Daoy (cell line): ENCODE measurements around a stretch of chr3.

GRCh38 chr3:65977528-65978457 lies 60.9 kb downstream of the MAGI1 start:
- RAMPAGE, long total RNA: no peak

- RAMPAGE, long total RNA: no peak
These were observed 16.7 kb upstream of the MAGI1 start for GRCh38 chr3:66055360-66055794.

DNA sequence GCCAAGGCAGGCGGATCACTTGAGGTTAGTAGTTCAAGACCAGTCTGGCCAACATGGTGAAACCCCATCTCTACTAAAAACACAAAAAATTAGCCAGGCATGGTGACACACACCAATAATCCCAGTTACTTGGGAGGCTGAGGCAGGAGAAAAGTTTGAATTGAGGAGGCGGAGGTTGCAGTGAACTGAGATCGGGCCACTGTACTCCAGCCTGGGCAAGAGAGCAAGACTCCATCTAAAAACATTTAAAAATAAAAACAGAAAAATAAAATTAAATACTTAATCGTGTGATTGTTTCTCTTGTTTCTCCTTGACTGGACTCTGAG lies 21.8 kb upstream of the MAGI1 start:
- RAMPAGE, long total RNA: no peak

DNA sequence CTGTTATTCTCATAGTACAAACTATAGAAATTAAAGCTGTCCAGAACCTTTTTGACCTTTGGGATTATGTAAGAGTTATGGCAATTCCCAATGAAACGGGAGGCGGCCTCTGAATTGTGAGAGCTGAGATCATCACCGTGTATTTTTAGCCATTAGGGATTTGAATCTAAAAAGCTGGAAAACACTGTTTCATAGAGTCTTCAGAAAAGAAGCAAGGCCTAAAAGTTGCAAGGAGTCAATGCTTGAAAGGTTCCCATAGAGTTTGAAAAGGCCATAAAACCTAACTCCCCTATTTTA lies 38.5 kb upstream of the SLC25A26 start:
- RAMPAGE, long total RNA: no peak

DNA sequence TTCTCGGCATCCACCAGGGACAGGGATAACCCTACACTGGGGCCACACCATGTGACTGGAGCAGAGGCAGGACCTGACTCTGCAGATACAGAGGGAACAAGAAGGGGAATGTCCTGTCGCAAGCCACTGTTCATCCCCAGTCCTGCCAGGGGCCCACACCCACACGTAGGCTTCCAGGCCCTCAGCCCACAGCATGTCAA lies 68.1 kb downstream of the LRIG1 start:
- RAMPAGE, long total RNA: no peak

DNA sequence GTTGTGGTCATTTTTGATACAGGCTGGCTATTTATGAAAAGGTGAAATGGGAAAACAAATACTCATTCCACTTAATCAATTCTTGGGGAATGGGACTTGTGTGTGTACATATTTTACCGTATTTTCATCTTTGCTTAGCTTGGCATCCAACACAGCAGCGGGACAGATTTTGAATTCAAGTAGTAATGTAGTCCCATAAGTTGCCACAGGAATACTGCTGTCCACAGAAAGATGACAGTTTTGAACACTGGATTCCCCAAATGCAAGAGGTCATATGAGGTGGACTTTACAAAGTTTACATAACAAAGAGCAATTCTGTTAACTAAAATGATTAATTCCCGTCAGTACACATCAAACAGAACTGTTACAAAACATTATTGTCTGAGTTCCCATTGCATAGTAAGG lies 178.3 kb upstream of the KBTBD8 start:
- RAMPAGE, long total RNA: no peak

- RAMPAGE, long total RNA: no peak
These were observed 20.2 kb downstream of the KBTBD8 start for GRCh38 chr3:67018106-67018879.

DNA sequence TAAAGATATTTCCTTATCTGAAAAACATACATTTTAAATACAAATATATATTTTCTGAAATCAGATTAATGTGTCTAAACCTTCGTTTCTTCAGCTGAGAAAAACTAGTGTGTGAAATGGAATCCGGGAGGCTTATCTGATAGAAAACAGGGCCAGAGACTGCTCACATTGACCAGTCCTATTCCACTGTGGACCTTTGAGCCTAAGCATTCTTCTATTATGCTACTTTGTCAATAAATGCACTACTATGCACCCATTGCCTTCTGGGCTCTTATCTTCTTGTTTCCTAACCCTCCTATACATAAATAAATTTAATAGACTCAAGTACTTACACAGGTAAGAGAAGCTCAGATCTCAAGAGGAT lies 298.4 kb downstream of the KBTBD8 start:
- RAMPAGE, long total RNA: no peak

DNA sequence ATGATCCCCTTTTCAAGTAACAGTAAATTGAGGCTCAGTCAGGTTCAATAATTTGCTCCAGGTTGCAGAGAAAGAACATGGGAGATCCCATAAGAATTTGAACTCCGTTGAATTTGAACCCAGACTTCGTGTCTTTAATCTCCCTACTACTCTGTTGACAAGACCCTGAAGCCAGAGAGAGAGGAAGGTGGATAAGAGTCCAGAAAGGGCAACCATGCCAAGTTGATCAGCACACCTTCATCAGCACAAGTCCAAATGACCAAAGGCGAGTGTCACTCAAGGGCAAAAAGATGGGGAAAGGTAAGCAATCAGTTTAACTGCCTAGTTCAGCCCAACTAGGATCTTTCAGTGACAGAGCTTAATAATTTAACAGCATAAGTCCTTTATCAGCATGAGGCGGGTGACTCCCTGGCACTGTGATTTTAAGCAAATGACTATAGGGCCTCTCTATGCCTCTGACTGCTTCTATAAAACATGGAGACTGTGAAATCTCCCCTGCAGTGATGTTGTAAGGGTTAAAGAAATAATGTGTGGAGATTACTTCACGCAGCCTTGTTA lies 6.2 kb downstream of the SUCLG2 start:
- RAMPAGE, long total RNA: no peak

DNA sequence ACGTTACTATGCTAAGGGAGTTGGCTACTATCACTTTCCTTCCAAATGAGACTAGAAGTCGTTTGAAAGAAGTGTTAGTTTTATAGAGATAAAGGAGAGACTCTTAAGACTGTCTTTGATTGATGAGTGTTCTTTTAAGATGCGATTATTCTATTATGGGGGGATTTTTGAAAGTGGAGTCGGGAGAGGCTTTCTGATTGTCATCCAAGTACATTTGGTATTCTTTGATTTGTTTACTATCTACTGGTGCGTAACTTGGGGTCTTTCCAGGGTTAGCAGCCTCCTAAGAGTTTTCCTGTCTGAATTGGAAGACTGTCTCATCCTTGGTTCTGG lies 3.7 kb upstream of the SUCLG2 start:
- RAMPAGE, long total RNA: no peak

- RAMPAGE, long total RNA: no peak
These were observed 6.4 kb upstream of the TMF1 start for GRCh38 chr3:69058504-69058937.

DNA sequence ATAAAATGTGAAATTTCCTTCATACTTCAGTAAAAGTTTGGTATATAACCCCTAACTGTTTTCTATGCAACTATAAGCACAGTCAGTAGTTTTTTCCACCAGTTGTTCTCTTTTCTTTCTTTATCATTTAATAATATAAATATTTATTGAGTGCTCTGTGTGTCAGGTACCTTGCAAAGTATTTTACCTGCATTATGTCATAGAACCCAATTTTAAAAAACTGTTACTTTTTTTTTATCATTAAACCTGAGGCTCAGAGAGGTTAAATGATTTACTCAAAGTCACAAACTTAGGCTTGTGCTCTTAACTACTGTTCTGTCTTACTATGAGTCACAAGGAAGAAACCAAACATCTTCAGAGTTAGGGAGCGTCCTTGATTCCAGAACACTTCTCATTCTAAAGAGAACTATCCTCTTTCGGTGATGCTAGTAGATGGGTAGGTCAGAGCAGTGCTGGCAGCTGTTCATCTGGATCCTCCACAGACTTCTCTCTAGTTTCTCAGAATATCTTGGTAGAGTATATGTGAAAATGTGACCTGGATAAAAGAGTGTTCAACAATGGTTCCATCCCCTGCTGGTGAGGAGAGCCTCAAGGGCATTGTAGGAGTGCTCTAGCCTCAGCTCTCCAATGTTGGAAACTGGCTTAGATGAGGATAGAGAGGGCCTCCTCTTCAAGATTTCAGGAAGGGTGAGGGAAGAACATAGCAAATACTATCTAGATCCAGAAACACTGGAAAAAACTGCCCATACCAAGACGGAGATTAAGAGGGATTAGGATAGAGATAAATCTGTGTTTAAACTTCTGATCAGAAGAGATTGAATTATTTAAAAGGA lies 3.3 kb downstream of the ARL6IP5 start:
- RAMPAGE, long total RNA: no peak

GRCh38 chr3:69089949-69090461 lies 5.3 kb downstream of the ARL6IP5 start:
- RAMPAGE, long total RNA: no peak

DNA sequence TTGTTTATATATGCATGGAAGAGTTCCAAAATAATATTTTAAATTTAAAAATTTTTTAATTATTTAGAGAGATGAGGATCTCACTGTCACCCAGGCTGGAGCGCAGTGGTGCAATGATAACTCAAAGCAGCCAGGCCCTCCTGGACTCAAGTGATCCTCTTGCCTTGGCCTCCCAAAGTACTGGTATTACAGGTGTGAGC lies 11.0 kb downstream of the LMOD3 start:
- RAMPAGE, long total RNA: no peak

DNA sequence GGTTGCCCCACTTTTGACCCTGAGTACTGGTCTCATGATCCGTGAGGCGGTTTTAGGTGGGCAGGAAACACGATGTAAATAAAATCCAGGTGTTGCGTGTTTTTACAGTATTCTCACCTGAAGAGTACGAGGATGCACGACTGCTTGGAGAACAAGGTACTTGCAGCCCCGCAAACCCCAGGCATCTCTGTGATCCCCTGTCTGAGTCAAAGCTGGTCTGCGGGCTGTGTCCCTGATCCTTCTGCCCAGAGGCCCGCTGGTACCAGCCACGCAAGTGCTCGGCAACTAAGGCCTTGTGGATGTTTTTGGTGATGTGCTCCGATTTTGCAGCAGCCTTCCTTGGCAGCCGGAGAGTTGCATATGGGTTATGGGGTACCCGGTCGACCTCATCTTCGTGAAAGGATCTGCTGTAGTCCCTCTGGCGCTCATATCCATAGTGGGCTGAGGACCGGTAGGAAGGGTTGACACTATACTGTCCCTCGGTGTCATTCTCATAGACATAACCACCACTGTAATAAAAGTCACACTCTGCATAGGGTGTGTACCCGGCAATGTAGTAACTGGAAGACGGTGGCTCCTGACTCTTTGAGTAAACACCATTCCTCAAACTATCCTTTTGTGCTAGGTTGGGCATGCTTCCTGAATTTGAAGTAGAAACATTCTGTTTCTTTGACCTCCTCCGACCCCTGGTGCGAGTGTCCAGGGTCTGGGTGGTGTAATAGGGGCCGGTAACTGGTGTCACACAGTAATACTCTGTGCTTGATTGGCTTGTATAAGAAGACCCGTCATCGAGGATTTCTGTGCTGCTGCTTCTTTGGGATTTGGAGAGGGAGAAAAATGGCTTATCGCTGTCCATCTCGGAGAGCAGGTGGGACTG lies 58.6 kb upstream of the LMOD3 start:
- RAMPAGE, long total RNA: no peak

DNA sequence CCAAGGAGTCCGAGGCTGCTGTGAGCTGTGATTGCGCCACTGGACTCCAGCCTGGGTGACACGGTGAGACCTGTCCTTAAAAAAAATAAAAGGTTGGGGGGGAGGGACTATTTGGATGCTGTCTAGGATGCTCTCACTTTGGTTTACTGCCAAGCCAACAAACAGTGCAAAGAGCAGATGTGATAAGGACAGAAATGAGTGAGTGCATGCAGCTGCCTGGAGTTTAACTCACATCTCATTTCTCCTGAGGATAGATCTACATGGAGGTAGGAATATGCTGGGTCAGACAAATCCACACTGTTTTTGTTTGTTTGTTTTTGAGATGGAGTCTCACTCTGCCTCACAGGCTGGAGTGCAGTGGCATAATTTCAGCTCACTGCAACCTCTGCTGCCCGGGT lies 129.9 kb downstream of the FRMD4B start:
- RAMPAGE, long total RNA: no peak

GRCh38 chr3:69292953-69293242 lies 93.0 kb downstream of the FRMD4B start:
- RAMPAGE, long total RNA: no peak

DNA sequence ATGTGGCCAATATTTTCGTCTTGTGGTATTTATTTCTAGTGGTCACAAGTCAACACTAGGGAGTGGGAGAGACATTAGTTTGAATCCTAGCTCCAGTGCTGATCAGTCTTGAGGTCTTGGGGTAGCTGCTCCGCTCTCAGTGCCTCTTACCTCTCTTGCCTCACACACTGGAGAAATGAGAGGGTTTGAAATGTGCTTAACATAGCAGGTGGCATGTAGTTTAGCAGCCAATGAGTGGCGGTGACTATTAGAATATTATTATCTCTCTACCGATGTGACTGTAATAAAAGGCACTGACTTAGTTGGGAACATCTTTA lies 92.7 kb downstream of the FRMD4B start:
- RAMPAGE, long total RNA: no peak

GRCh38 chr3:69791002-69791460 lies 51.8 kb downstream of the MITF start:
- RAMPAGE, long total RNA: no peak

- RAMPAGE, long total RNA: no peak
These were observed 126.7 kb downstream of the MITF start for GRCh38 chr3:69865783-69866533.